H7 (cell line): ENCODE results near the gene THYN1.

- RAMPAGE, long total RNA: no peak
Measured at GRCh38 chr11:130909781-130910574, 6.3 kb downstream of the SNX19 start.

- RAMPAGE, long total RNA: no peak
Measured at GRCh38 chr11:130914605-130915224, 1.6 kb downstream of the SNX19 start.

DNA sequence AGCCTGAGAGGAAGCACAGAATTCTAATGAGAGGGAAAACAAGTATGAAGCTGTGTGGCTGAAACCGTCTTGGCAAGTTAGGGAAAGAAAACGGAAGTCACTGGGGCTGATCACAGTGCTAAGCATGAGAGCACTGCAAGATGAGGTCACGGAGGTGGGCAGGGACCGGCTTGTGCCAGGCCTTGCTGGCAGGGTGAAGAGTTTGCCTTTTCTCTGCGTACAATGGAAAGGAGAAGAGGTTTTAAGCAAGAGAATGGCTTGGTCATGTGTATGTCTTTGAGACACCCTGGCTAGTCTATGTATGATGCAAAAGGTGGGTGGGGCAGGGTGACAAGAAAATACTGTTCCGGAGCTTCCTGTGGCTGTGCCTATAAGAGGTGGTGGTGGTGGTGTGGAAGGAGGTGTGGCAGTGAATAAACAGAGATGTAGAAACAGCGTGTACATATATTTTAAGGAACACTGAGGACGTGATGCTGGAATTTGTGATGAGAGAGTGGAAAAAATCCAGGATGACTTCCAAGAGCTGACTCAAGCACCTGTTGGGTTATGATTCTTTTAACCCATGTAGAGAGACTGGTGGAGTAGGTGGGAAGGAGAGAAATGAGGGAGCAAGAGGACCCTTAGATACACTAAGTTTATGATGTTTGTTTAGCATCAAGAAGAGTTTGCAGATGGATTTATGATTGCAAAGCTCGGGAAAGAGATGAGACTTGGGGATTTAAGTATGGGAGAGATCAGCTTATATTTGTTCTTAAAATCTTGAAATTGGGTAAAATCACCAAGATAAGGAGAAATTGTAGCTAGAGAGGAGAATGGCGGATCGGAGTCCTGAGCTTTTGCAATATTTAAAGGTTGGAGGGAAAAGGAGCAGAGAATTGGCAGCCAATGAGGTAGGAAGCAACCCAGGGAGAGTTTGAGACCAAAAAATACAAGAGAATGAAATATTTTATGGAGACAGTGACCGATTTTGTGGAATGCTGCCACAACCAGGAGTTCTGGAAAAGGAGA is 568.2 kb downstream of the NTM start:
- RAMPAGE, long total RNA: no peak

DNA sequence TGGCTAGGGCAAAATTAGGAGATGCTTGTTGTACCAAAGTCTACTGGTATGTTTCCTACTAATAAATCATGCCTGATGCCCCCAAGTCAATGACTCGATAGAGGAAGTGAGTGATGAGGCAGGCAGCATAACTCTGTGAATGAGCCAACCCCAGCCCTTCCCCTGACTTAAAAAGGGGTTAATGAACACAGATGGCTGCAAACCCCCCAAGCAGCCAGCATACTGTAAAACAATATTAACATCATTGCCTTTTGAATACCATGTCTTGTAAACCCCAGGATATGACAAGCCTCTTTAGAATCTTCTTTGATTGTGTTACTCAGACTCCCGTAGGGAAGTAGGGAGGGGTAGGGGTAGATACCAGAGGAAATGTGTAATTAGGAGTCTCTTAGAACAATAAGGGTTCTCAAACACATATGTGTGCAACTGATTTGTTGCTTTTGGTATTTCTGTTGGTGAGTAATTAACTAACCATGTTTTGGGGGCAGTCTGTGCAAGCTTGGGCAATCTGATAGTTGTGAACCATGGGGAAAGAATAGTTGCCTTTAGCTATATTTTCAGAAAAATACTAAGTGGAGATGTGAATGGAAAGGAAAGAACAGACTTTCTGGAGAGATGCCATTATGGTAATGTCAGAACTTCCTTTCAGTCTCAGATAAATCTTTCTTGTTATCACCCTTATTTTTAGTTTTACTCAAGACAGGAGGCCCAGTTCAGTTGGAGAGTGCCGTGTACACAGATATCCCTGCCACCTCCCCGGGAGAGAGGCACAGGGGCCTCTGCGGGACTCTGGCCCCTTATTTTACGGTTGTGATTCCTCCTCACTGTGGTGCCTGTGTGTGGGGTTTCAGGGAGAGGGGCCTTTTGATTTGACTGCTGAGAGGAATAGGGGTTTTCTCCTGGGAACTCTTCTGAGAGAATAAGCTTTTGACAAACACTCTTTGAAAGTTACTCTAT is 701.9 kb downstream of the NTM start:
- RAMPAGE, long total RNA: no peak

- RAMPAGE, long total RNA: no peak
Measured at GRCh38 chr11:133501987-133502654, 30.2 kb downstream of the OPCML start.

DNA sequence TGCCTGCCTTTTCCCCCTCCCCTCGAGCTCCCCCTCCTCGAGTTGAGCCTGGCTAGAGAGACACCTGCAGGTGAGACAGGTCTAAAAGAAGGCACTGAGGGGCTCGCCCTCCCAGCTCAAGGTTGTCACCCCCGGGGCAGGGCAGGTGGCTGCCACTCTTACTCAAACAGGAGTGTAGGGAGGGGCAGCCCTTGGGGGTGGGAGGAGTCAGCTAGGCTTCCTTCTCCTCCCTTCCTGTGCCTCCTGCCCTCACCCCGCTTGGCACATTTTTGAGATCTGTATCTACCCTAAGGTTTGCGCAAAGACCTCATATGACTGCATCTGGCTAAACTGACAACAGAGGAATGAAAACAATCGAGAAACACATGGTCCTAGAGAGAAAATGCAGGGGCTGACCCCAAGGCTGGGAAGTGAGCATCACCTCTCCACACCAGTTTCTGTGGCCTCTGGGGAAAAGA is 28.2 kb downstream of the IGSF9B start:
- RAMPAGE, long total RNA: no peak

DNA sequence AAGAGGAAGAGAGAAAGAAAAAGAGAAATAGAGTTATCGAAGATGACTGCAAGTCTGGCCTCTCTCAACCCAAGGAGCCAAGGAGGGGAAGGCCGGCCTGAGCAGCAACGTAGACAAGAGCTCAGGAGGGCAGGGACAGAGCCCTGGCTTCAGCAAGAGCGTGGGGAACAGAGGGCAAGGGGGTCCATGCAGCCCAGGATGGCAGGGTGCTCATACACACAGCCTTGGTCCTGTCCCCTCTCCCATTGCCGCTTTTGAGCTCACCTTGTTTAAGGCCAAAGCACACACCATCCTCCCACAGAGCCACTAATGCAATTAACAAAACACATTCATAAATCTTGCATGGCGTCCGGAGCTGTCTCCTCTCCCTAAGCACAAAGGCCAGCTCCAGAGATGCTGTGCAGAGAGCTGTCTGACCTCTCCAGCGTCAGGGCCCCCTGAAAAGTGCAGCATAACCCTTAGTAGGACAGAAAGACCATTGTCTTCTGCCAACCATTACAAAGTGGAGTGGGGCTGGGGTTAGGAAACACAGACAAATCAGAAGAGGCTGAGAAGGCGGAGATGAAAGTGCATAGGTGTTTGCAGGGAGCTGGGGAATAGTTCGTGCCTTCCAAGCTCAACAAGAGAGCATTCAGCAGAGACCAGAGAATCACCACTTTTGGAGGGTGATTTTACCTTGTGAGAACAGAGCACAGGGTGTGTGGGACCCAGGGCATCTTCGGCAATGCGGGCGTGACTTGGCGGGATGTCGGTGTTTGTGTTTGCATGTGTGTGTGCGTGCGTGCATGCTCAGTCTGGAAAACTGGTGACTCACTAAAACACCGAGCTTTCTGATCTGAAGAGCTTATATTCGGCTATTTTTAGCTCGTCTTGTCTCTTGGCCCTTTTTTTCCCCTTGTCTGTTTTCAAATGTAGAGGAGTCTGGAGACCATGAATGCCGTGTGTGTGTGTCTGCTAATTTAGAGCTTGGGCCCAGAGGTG is 28.2 kb upstream of the JAM3 start:
- RAMPAGE, long total RNA: no peak

- RAMPAGE, long total RNA: no peak
Measured at GRCh38 chr11:134142551-134142925, 73.7 kb downstream of the JAM3 start.

DNA sequence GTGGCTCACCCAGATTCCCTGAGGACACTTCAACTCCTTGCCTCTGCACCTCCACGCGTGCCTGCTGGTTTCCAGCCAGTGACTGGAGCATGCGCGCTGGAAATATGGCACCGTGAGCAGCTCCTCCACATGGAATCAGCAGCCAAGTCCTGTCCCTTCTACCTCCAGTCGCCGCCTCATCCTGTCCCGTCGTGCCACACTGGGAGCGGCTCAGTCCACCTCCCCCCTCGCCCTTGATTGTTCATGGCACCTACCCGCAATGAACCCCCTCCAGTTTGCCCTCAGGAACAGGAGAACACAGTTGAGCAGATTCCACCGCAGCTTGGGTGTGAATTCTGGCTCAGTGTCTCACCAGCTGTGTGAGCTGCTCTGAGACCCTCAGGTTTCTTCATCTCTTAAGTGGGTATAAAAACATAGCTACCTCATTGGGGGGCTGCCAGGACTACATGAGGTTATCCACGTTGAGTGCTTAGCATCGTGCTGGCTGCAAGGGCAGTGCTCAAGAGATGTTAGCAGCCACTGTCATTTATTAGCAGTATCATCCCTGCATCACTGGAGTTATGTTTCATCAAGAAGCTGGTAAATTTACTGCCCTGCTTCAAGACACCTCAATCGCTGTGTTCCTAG is 70.0 kb downstream of the NCAPD3 start:
- RAMPAGE, long total RNA: no peak

DNA sequence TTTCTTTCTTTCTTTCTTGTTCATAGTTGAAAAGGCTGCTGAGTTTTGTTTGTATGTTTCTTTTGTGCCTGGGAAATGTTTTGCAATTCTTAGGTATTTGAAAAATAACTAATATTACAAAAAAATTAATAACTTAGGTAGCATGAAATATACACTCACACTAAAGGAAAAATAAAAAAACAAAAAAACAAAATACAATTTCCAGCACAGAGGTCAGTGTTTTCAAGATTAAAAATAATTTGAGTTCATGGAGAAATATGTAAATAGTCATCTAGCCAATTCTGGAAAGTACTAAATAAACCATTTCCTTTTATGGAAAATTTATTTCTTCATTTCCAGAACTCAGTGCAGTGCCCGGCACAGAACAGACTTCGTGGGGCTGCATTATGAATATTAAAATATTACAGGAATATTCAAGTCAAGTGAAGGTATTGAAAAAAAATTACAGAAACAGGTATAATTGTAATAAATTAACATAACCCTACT is 45.8 kb downstream of the NCAPD3 start:
- RAMPAGE, long total RNA: no peak

GRCh38 chr11:134252567-134253691 is at the start of gene THYN1:
Gene THYN1 (minus strand): TSS chr11:134253352.
- RAMPAGE, long total RNA: start-site peak on the minus strand at chr11:134253316-134253366, 1,087 reads

DNA sequence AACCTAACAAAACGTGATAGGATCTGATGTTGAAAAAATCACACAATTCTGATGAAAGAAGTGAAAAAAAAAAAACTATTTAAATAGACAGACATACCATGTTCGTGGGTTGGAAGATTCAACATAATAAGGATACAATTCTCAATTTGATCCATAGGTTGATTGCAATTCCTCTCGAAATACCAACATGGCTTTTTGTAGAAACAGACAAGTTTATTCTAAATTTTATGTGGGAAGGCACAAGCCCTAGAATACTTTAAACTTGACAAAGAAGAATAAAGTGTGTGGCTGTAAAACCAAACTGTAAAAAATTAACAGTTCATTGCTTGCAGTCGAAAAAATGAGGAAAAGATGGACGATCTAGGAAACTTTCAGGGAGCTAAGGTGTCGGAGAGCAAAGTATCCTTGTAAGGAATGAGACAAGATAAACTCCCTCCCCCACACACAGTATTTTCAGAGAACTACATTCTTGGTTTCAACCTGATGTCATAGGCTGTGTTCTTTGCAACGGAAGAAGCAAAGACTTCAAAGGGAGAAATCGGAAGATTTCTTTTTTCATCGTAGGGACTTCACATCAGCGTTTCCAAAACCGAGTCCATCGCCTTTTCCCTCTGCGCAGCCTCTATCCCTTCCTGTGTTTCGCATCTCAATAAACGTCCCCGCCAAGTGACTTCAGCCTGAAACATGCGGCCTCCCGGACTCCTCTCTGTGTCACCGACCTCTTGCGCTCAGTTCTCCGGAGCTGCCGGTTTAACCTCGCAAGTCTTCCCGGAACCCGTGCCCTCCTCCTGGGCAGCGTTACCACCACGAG is 886 bp upstream of the GLB1L3 start:
- RAMPAGE, long total RNA: no peak

DNA sequence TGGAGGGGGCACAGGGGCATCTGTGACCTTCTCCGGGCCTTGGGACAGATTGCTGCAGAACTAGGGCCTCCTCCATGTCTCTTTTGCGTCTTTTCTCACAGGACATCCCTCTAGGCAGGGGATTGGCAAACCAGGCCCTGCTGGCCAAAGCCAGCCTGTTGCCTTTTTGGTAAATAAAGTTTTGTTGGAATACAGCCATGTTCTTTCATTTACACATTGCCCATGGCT is 56.6 kb upstream of the B3GAT1 start:
- RAMPAGE, long total RNA: no peak

DNA sequence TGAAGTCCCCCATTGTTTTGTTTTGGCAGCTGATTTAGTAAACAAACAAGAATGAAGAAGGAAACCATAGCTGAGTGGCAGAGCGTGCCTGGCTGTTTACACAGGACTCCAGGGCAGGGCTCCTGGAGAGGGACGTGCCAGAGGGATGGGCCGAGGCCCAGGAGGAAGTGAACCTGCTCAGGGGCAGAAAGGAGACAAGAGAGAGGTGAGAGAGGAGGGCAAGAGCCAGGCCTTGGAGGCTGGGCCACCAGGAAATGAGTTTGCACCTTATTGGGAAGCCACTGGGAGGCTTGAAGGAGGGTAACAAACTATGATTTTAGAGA is 85.6 kb upstream of the B3GAT1 start:
- RAMPAGE, long total RNA: no peak

GRCh38 chr11:134637744-134637994 is 225.6 kb upstream of the B3GAT1 start:
- RAMPAGE, long total RNA: no peak